Body of pancreas (tissue), 2 donors: ENCODE results near the gene RHO.

- PRO-cap: no peak
- RAMPAGE, long total RNA, 2 experiments: no peak in any of the 2 experiments
These were observed 1.1 kb downstream of the MBD4 start for GRCh38 chr3:129438583-129439137.

DNA sequence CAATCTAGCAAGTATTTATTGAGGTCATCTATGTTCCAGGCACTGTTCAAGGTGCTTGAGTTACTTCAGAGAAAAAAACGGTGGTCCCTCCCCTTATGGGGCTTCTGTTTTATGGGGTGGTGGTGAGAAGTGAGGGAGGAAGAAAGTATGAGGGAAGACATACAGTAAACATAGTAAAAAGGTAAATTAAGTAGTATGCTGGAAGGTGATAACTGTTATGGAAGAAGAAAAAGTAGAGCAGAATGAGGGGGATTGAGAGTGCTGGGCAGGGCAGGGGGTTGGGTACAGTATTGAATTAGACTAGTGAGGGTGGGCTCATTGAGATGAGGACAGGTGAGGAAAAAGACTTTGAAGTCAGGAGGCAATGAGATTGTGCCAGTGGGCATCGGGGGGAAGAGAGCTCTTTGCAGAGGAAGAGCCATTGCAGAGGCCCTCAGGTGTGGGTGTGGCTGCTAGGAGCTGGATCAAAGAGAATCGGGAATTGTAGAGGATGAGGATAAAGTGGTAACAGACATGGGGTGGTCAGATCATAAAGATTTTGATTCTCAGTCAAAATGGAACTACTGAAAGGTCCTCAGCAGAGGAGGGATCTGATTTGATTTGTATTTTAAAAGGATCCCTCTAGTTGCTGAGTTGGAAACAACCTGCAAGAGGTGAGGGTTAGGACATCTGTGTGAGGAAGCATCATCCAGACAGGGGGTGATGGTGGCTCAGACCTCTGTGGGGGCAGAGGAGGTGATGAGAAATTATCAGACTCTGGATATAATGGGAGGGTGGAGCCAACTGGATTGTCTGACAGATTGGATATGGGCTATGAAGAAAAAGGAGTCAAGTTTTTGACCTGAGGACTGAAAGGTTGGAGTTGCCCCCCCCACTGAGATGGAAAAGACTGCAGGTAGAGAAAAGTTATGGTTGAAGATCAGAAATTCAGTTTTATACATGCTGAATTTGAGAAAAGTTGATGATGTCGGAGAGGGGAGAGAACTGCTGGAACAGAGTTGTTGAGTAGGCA, 12.4 kb downstream of the IFT122 start:
- PRO-cap: no peak
- RAMPAGE, long total RNA, 2 experiments: no peak in any of the 2 experiments

DNA sequence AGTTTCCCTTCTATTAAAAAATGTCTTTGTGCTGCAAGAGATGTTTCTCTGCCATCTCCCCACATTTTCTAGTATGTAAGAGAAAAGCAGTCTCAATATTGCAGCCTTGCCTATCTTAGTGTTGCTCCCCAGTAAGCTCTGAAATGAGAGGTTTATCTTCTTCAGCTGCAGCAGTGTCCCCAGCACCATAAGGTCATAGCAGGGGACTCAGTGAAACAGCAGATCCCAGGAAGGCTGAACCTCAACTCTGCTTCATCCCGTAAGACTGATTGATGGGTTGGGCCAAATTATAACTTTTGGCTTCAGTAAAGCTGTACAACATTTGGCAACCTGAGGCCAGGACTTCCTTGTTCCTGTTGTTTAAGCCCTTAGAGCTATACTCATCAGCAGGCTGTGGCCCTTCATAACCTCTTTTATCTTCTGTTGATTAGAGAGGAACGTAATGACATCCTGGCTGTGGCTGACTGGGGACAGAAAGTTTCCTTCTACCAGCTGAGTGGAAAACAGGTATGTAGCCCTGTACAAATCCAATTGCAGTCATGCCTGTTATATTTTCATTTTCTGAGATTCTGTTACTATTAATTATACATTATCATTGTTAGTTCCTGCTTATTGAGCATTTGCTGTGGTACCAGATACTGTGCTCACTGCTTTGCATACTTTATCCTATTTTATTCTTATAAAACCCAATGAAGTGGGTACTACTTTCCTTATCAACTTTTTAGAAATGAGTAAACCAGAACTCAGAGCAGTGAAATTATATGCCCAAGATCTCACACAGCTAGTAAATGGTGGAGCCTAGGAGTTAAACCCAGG, 29.1 kb downstream of the IFT122 start:
- PRO-cap: no peak
- RAMPAGE, long total RNA, 2 experiments: no peak in any of the 2 experiments

- PRO-cap: no peak
- RAMPAGE, long total RNA, 2 experiments: no peak in any of the 2 experiments
These were observed 42.0 kb upstream of the RHO start for GRCh38 chr3:129486424-129486793.

GRCh38 chr3:129494798-129495872, 33.3 kb upstream of the RHO start:
- PRO-cap: no peak
- RAMPAGE, long total RNA, 2 experiments: no peak in any of the 2 experiments

DNA sequence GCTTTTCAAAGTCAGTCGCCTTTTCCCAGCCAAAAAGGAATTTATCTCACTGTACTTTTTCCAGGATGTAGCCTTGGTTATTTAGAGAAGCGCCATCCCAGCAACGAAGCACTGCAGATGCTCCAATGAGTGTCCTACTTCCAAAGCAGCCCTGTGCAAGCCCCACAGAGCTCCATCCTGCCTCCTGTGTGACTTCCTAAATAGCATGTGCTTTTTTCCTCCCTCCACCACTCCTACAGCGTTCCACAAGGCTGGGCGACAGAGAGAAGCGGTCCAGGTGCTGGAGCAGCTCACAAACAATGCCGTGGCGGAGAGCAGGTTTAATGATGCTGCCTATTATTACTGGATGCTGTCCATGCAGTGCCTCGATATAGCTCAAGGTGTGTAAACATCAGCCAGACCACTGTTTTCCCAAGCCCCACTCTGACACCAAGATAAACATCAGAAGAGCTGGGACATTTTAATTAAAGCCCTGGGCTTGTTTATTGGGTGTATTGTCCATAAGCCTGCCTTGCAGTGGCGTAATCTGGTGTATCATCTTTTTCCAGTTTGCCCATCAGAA, 22.2 kb upstream of the RHO start:
- PRO-cap: no peak
- RAMPAGE, long total RNA, 2 experiments: no peak in any of the 2 experiments

GRCh38 chr3:129526047-129526684, 2.3 kb upstream of the RHO start:
- PRO-cap: no peak
- RAMPAGE, long total RNA, 2 experiments: no peak in any of the 2 experiments

- PRO-cap: no peak
- RAMPAGE, long total RNA, 2 experiments: no peak in any of the 2 experiments
These were observed at the start of gene RHO for GRCh38 chr3:129528441-129528840. Gene RHO, plus strand, starts transcription at chr3:129528639.

GRCh38 chr3:129560304-129560864, 17.4 kb downstream of the H1-8 start:
- PRO-cap: no peak
- RAMPAGE, long total RNA, 2 experiments: no peak in any of the 2 experiments

GRCh38 chr3:129576721-129577334, 29.6 kb downstream of the PLXND1 start:
- PRO-cap: bidirectional peak, plus-strand start at chr3:129577143, minus-strand start at chr3:129576873
- RAMPAGE, long total RNA, 2 experiments: no peak in any of the 2 experiments

GRCh38 chr3:129596203-129597360, 9.9 kb downstream of the PLXND1 start:
- PRO-cap: no peak
- RAMPAGE, long total RNA, 2 experiments: no peak in any of the 2 experiments

DNA sequence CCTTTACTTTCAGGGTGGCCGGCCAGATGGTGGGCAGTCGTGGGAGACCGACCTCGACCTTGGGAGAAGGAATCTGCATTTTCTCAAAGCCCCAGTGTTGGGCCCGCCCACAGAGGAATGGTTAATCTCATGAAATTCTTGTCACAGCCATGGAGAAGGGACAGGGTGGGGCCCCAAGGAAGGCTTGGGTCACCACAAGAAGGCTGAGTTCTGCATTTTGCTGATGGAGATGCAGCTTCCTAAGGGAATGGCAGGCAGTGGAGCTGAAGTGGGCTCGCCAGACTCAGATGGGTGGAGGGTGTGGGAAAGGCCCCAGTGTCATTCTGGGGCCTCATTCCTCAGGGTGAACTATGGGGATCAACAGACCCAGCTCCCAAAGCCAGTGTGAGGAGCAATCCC, 2.8 kb downstream of the PLXND1 start:
- PRO-cap: unidirectional peak, plus-strand start at position 215 of the sequence
- RAMPAGE, long total RNA, 2 experiments: no peak in any of the 2 experiments

- PRO-cap: no peak
- RAMPAGE, long total RNA, 2 experiments: no peak in any of the 2 experiments
These were observed 50.2 kb upstream of the PLXND1 start for GRCh38 chr3:129656612-129657044.

GRCh38 chr3:129674355-129674790, 67.9 kb upstream of the PLXND1 start:
- PRO-cap: no peak
- RAMPAGE, long total RNA, 2 experiments: no peak in any of the 2 experiments

DNA sequence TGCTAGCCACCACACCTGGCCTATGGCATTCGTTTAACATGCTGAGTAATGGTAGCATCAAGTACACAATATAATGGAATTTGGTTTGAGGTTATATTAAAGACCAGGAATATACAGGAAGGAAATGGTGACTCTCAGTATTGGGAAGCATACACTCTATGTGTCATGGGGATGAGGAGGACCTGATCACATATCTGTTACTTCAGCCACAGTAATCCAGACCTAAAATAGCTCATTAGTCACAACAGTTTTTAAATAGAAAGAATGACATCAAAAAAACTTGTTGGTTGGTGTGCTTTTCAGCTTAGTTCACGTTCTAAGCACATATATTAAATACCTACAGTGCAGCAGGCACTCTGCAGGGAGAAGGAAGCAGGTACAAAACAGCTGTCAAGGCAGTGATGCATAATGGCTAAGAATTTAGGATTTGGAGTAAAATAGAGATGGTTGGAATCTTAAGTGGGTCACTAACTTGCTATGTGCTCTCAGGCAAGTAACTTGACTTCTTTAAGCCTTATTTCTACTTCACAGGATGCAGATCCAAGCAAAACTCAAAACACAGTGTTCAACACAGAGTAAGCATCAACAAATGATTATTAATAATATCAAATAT, 52.4 kb upstream of the ATP2C1 start:
- PRO-cap: no peak
- RAMPAGE, long total RNA, 2 experiments: no peak in any of the 2 experiments

DNA sequence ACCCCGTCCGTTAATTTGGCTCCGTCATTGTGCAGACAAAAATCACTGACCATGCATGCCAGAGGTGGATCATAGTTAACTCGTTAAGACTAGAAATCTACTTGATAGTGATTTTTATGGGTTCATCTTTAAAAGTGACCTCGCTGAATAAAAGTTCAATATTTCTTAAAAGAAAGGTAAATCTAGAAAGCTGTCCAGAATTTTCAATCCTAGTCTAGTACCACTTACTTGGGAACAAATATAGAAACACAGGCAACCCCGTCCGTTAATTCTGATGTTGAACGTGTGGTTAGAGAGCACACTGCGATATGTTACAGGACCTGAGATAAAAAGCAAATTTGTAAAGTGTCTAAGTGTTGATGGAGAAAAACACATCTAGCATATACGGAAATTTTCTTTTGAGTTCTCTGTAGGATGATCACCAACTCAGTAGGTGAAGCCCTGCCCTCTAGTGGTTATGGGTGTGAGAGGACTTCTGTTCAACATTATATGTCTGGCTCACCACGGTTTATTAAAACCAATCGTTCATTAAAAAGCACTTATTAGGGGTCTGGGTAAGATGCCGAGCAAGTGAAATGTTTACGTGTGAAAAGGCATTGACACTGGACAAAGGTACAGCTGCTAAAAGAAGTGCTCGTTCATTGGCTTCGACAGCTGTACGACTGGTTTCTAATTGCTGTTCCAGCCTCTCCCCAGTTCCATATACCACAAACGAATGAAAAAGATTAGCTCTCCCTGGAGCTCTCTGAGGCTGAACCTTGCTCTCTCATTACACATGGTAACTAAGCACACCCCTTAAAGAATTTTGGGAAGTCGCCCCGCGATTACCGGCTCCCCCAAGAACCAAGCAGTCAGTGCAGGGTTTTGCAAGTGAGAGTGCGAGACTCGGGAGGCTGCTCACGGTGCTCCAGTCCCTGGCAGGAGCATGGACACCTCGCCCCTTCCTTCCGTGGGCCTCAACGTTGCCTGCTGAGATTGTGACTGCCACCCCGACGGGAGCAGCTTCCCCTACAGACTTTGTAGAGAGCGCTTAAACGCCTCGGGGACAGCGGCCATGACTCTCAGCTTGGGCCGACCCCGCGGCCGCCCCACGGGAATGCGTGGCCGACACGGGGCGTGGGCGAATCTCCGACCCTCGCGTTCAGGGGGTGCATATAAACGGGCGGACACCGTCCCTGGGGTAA, 864 bp upstream of the ATP2C1 start:
- PRO-cap: unidirectional peak, plus-strand start at position 454 of the sequence; bidirectional peak, plus-strand start at position 859 of the sequence, minus-strand start at position 856 of the sequence
- RAMPAGE, long total RNA, 2 experiments: no peak in any of the 2 experiments

GRCh38 chr3:130953545-130954079, 59.7 kb downstream of the ATP2C1 start:
- PRO-cap: no peak
- RAMPAGE, long total RNA, 2 experiments: no peak in any of the 2 experiments

DNA sequence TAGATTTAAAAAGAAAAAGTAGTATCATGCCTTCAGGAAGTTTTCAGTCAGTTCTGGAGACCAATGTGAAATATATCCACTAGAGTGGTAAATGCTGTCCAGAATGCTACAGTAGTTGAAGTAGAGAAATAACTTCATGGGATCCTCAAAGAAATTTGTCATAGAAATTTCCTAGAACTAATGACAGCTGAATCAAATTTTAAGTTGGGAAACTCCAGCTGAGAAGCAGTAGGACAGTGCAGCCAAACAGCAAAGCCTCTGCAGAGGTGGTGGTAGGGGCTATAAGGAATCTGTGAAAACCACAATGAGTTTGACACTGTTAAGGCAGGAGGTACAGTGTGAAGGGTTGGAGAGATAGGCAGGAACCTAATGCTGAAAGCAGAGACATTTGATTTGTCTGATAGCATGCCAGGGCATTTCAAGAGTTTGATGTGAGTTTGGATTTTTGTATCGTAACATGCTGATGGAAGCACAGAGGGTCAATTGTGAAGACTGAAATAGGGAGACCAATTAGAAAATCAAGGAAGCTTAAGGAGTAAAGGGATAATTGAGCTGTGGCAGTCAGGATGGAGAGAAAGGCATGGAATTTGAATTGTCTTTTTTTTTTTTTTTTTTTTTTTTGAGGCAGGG, 22.0 kb downstream of the ASTE1 start:
- PRO-cap: no peak
- RAMPAGE, long total RNA, 2 experiments: no peak in any of the 2 experiments

DNA sequence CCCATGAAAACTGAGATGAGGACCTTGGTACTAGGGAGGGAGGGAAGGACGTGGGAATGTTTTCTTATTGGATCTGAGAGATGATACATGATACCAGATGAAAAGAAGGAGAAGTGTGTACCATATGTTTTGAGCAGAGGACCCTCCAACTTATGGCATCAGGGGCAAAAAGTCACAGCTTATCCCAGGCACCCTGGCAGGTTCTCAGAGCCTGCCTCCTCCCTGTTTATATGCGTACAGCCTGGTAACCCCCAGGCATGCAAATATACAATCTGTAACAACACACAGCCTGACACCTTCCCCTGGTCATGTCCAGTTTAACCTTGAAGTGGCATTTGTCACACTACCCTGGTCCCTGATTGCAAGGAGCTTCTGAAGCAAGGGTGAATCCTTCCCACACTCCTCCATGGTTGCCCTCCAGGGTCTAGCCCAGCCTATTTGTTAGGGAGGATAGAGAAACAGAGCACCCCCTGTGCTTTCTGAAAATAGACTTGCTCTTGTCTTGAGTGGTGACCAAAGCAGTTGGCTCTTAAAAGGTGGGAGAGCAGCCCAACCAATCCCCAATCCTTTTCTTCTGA, 1.9 kb downstream of the NUDT16 start:
- PRO-cap: no peak
- RAMPAGE, long total RNA, 2 experiments: start-site peak on the plus strand in 1 of 2 experiments, centred at position 410 of the sequence, 16 reads per replicate

DNA sequence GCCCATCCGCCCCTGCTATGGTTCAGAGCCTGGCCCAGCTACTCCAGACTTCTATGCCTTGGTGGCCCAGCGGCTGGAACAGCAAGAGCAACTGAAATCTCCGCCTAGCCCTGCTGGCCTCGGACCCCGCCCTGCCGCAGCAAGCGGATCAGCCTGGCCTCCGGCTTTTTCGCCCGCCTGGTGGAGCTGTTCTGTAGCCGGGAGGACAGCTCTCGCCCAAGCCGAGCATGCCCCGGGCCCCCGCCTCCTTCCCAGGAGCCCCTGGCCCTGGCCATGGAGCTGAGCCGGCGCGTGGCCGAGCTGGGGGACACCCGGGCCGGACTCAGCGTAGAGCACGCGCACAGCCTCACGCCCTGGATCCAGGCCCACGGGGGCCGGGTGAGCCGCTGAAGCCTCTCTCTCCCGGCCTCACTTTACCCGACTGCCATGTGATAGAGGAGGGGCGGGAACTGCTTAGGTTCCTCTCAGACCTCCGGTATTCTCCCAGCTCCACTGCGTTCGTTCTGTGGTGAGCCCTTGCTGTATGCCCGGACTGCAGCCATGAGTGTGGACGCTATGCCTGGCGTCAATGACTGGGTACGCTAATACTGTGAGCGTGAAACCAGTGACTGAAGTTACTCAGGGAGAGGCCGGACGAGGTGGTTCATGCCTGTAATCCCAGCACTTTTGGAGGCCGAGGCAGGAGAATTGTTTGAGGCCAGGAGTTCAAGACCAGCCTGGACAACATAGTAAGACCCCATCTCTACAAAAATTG, 24.2 kb upstream of the MRPL3 start:
- PRO-cap: no peak
- RAMPAGE, long total RNA, 2 experiments: no peak in any of the 2 experiments